Skin of body (tissue), 2 donors: Measurements from ENCODE around the gene ADISSP.

DNA sequence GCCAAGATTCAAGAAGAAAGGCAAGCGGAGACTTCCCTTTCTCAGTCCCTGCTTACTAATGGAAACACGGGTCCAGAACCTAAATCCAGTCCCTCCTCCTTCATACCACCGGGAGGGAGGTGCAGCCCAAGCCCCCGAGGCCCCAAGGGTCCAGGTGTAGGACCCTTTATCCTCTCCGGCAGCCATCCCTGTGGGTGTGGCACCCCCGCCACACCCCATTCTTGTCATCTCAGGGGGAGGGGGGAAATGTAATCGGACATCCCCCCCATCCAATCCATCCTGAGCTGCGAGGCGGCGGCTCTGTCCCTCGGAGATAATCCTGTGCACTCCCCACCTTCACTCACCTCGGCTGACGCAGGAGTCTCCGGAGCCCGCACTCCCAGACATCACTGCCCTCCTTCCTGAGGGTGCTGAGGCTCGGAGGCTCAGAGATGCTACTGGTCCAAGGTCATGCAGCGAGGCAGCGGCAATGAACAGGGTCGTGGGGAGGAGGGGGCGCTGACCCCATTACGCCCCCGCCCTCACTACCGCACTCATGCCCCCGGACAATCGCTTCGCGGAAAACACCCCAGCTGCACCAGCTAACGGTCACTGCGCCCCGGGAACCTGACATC lies 581 bp downstream of the ADISSP start:
- RAMPAGE, long total RNA = no peak

GRCh38 chr20:3767479-3768259 lies at the start of gene ADISSP:
TSS of gene ADISSP (minus strand) at chr20:3767753.
- RAMPAGE, long total RNA = no peak

GRCh38 chr20:3784058-3784589 lies 2.4 kb downstream of the CENPB start:
- RAMPAGE, long total RNA = no peak

DNA sequence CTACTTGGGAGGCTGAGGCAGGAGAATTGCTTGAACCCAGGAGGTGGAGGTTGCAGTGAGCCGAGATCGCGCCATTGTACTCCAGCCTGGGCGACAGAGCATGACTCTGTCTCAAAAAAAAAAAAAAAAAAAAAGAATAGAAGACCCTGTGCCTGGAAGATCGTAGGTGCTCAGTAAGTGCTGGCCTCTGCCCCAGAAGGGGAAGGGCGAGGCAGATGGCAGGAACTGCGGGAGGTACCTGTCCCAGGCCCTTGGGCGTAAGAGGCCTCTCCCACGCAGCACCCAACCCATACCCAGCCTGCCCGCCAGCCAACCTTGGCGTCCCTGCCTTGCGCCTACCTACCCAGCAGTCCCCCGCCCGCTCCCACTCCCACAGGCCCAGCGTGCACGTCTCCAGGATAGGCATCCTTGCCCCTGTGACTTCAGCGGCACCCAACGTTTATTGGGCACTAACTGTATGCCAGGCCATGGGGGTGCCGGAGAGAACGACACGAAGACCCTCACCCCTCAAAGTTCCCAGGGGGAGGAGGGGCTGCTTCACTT lies 558 bp upstream of the MAVS start:
- RAMPAGE, long total RNA = no peak

- RAMPAGE, long total RNA = no peak
Measured at GRCh38 chr20:3866374-3867301, 20.0 kb downstream of the MAVS start.

- RAMPAGE, long total RNA = no peak
Measured at GRCh38 chr20:3907062-3907361, 17.8 kb downstream of the PANK2 start.

GRCh38 chr20:3907444-3908067 lies 18.4 kb downstream of the PANK2 start:
- RAMPAGE, long total RNA = no peak

GRCh38 chr20:4018275-4018914 lies 3.0 kb upstream of the RNF24 start:
- RAMPAGE, long total RNA = no peak

DNA sequence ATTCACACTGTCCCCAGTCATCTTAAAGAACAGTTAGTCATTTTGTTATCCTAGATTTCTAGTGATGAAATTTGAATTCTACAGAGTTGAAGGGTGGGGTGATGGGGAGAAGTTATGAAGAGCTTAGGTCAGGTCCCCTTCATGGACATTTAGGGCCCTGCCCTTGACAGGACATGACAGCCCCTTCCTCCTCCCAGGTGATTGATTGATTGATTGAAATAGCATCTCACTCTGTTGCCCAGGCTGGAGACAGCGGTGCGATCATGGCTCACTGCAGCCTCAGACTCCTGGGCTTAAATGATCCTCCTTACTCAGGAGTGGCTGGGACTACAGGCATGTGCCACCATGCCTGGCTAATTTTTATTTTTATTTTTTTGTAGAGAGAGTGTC lies 40.7 kb downstream of the SMOX start:
- RAMPAGE, long total RNA = no peak

DNA sequence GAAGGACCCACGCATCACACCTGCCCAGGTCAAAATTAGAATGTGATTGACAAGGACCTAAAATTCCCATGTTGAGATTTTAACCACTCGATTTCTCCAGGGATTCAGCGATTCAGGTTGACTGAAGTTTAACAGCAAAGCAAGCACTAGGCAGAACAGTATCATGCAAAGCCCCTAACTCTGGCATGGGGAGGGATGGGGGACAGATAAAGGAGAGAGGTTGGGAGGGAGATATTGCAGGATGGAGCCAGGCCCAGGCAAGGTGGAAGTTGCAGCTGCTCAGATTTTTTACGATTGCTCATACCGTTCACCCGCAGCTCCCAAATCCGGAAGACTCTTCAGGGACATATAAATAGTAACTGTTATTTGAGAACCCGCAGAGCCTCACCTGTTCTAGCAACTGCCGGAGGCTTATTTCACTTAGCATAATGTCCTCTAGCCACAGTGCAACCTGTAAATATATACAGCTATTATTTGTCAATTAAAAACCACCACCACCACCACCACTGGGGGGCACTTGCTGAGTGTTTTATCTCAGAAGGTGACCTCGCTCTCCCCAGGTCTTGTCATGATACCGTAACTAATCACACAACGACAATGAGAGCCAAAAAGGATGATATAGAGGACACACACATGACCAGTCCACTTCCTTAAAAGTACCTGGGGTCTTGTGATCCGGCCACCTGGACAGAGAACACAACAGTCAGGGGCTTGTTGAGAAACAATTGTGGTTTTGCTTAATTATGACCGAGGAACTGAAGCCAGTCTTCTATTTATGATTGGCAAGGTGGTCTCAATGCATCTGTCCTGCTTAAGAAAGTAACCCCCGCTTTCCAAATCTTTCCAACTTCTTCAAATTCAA lies 72.5 kb upstream of the PRNP start:
- RAMPAGE, long total RNA = no peak

- RAMPAGE, long total RNA = no peak
Measured at GRCh38 chr20:4702290-4703316, 16.3 kb downstream of the PRNP start.

GRCh38 chr20:4778665-4779078 lies 44.7 kb downstream of the RASSF2 start:
- RAMPAGE, long total RNA = no peak

DNA sequence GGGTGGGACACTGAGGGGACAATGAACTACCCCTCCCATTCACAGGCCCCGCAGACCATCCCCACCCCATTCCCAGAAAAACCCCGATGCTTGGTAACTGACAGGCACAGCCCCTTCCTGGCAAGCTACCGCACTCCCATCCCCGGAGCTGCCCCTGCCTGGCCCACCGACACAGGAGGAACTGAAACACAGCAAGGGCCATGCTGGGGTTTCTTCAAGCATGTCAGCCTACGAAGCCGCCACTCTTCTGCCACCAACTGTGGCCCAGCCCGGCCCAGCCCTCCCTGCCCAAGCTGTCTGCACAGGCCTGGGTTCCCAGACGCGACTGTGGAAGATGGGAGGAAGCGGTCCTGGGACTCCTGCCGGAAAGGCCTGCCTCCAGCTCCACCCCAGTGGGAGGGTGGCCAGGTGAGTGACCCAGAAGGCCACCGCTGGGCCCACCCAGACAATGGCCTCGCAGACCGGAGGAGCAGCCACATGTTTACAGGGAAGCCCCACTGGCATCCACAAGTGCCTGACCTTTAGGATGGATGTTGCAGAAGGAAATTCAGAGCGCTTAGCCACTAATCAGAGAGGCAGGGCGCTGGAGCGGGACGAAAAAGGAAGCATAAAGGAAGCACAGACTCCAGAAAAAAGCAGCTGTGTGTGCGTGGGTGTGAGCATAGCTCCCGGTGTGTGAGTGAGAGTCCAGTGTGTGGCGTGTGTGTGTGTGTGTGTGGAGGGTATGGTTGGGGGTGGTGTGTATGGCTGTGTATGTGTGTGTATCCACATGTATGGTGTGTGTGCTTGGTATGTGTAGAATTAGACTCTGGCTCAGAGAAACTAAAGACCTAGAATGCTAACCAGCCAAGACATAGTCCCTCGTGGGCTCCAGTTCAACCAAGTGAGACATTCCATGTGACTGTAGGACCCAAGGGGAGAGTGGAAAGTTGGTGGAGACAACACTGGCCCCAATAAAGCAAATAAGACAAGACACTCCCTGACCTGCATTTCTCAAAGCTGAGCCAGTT lies 10.0 kb downstream of the RASSF2 start:
- RAMPAGE, long total RNA = no peak

- RAMPAGE, long total RNA = no peak
Measured at GRCh38 chr20:4936679-4937225, 64.6 kb downstream of the SLC23A2 start.

GRCh38 chr20:4946522-4947102 lies 54.7 kb downstream of the SLC23A2 start:
- RAMPAGE, long total RNA = no peak

DNA sequence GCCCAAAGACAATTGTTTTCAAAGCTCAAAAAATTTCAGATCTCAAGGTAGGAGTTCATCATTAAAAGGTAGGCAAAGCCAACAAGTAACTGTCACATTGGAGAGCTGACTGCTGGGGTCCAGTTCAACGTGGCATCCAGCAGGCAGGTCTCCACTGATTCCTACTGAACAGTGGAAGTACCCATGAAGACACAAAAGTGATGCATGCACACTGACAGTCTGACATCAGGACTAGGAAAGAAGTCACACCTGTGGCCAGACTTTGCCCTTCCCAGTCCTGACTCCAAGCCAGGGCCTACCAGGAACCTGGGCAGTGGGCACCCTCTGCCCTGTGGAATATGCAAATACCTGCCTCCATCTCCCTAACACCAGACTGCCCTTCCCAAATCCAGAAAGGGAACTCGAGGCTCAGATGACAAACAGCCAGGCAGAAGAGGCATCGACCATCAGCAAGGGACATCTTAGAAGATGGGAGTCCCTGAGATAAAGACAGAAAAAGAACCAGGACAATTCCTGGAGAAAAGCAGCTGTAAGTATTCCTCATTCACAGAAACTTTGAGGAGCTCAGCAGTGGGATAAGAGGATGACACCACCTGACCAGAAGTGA lies 50.9 kb downstream of the SLC23A2 start:
- RAMPAGE, long total RNA = no peak

DNA sequence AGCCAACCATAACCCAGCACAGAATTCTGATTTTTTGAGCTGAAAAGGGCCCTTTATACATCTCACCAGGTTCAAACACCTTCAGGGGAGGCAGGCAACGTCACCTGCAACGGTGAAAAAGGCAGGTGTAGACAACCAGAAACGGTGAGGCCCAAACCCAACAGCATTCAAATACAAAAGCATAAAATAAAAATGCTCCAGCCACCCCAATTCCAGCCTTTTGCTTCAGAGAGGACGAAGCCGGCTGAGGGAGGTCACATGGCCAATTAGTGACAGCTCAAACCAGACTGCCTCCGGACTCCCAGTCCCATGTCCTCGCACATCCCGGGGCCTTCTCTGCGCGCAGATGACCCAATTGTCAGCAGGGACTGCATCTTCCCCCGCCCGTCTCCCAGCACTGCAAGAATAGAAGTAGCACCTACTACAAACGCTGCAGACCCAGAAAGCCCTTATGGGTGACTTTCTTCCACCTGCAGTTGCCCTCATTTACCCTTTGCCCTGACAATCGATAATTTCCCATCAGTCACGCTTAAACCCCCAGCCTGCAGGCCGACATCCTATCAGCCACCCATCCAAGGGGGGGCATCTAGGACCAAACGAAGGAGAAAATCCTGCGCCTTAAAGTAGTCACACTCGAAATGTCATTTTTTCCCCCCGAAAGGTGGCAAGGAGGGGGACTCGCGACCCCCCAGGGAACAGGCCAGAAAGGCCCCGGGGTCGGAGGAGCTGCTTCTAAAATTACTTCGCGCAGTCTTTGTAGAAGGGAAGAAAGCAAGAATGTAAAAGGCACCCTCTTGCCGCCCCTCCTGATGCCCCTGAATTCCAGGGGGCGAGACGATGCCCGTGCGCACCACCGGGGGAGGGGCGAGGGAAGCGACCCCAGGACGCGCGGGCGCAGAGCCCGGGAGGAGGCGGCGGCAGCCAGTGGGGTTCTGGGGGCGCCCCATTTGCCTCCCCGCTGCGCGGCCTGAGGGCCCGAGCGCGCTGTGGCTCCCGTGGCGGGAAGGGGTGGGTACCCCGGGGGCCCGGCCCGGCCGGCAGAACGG lies 860 bp downstream of the SLC23A2 start:
- RAMPAGE, long total RNA = no peak

DNA sequence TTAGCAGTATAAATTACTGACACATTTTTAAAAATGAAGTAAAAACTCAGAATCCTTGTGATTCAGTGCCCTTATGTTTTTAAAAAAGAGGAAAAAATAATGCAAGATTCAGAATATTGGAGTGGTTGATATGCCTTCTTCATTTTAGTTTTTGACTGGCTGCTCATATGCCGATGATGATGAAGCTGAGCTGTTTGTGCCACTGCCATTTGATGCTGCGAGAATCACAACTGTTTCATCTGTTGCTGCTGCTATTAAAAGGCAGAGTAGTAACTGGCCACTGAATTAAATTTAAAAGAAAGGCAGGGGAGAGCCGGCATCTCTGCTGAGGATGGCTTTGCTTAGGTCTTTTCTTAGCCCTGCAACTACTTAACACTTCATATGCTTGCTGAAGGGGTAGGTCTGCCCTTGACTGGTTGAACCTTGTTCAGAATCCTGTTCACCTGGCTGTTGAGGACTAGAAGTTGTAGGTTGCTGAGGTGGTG lies 33.1 kb downstream of the CDS2 start:
- RAMPAGE, long total RNA = no peak

- RAMPAGE, long total RNA = no peak
Measured at GRCh38 chr20:5188331-5188871, 61.6 kb downstream of the CDS2 start.

GRCh38 chr20:5189712-5190572 lies 63.1 kb downstream of the CDS2 start:
- RAMPAGE, long total RNA = no peak